Measurements from ENCODE around the gene C2orf16.

DNA sequence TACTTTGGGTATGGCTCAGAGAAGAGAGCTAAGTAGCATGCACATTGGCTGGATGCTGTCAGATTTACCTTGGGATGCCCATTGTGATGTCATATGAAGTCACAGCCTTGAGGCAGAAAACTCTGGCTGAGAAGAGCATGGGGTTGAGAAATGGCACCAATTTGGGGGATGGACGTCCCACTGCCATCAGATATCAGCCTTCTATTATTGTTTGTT is at the start of gene C2orf16:
Gene C2orf16, plus strand, starts transcription at position 110 of the 216 bp plus-strand sequence.
- RRBS: no CpG with 5 or more reads among the region's 1 CpG

DNA sequence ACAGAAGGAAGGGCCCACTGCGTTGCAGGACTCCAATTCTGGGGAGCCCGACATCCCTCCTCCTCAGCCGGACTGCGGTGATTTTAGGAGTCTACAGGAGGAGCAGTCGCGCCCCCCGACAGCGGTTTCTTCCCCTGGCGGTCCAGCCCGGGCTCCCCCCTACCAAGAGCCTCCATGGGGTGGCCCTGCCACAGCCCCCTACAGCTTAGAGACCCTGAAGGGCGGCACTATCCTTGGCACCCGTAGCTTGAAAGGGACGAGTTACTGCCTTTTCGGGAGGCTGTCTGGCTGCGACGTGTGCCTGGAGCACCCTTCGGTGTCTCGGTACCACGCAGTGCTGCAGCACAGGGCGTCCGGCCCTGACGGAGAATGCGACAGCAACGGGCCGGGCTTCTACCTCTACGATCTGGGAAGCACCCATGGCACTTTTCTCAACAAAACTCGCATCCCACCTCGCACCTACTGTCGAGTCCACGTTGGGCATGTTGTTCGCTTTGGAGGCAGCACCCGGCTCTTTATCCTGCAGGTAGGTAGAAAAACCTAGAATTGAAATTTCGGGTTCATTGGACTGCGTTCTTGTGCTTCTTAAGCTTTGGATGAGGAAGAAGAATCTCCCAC is 472 bp downstream of the SLC4A1AP start:
- RRBS: under 1% methylated on average over 7 of the region's 34 CpGs

- RRBS: no CpG with 5 or more reads among the region's 4 CpGs
Measured at GRCh38 chr2:27677476-27677951, 13.8 kb downstream of the SLC4A1AP start.

GRCh38 chr2:27682129-27682600 is 18.5 kb downstream of the SLC4A1AP start:
- RRBS: no CpG with 5 or more reads among the region's 2 CpGs

GRCh38 chr2:27736409-27737232 is 34.9 kb upstream of the MRPL33 start:
- RRBS: no CpG with 5 or more reads among the region's 11 CpGs

DNA sequence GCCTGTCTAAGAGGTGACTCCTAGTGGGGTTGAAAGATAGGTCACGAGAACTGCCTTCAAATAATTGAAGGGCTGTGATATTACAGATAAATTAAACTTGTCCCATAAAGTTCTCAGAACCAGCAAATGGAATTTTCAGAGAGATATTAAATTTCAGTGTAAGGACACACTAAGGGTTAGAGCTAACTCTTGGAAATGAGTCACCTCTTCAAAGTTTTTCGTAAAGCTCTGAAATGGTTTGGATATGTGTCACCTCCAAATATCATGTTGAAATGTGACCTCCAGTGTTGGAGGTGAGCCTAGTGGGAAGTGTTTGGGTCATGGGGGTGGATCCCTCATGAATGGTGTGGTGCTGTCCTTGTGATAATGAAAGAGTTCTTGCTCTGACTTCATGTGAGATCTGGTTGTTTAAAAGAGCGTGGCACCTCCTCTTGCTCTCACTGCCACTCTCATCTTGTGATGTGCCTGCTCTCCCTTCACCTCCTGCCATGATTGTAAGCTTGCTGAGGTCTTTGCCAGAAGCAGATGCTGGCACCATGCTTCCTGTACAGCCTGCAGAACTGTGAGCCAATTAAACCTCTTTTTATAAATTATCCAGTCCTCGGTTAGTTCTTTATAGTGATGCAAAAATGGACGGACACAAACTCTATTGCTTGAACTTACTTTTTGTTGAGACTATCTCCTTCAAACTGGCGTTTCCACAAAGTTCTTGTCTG is 87.4 kb downstream of the BABAM2 start:
- RRBS: no CpG with 5 or more reads among the region's 6 CpGs

DNA sequence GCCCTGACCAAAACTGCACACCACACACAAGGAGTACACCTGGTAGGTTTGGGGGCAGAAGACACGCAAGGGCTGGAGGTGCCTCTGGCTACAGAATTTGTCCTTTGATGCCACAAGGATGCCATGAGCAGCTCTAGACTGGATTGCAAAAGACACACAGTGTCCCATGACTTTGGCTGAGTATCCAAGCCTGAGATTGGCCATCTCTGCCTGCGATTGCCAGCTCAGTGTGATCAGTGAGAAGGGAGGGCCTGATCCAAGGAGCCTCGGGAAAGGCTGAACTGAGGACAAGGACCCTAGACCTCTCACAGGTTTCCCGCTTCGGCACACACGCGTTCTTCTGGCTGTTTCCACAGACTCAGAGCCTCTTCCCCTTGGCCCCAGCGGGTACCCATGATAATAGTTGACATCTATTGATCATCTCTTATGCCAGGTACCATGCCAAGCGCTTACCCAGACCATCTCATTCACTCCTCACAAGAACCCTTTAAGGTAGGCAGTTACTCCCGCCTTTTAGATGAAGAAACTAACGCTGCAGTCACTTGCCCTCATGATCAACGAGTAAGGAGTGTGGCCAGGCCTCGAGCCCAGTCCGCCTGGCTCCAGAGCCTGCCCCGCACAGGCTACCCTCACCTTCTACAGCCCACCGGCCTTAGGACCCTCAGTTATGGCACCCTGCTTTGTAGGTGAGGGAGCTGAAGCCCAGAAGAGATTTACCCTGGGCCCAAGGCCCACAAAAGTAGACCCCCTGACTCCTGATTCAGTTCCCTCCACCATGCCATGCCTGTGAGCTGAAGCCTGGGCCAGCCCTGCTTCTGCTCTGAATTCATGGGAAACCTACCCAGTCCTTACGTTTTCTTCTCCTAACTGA is 59.7 kb upstream of the FOSL2 start:
- RRBS: no CpG with 5 or more reads among the region's 17 CpGs

DNA sequence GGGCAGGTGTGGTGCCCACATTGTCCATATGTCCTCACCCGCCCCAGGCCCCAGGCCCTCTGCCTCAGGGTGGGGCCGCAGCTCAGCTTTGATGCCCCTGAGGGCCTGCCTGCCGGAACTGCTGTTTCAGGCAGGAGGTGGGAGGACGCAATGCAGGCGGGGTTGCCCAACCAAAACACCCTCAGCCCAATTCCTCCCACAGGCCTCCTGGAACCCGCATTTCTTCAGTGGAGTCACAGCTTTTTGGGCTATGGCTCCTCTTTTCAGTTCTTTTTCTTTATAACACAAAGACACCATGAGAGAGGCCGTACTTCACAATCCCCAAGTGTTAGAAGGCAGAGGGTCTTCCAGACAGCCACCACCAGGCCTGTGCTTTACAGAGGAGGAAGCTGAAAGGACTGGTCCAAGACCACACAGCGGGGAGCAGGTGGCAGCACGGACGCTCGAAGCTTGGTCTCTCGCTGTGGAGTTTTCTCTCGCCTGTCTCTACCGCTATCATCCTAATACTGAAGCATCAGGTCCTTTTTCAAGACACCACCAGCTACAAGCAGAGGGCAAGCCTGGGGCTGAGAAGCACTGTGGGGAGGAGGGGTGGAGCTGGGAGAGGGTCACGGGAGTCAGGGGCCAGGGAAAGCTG is 32.1 kb upstream of the FOSL2 start:
- RRBS: no CpG with 5 or more reads among the region's 15 CpGs

- RRBS: no CpG with 5 or more reads among the region's 9 CpGs
Measured at GRCh38 chr2:28423694-28424629, 31.3 kb downstream of the FOSL2 start.

- RRBS: no CpG with 5 or more reads among the region's 5 CpGs
Measured at GRCh38 chr2:28600218-28600812, 104.5 kb downstream of the PLB1 start.

DNA sequence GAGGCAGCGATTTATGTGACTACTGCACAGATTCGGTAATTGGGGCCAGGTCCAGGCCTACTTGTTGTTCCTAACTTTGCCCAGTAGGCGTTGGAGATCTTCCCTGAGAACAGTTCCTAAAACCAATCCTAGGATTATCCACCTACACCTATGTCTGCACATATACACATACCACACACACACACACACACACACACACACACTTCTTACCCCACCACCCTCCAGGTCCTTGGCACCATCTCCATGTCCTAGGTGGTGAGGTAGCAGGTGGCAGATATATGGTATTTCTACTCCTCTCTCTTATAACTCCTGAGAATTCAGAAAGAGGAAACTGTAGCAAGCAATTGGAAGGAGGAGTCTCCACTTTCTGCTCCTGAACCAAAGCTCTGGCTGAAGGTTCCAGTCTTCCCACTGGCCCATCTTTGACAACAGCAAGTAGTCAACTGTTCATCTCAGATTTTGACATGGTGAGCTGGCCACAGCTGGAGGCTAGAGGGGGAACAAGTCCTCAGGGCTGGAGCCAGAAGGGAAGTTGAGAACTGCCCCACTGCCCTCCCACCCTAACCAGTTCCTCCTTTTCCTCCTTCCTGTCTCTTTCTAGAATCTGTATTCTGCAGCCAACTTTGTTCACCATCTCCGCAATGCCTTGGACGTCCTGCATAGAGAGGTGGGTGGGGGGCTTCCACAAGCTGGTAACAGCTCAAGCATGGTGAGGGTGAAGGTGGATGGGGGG is 105.6 kb downstream of the PLB1 start:
- RRBS: no CpG with 5 or more reads among the region's 5 CpGs

- RRBS: no CpG with 5 or more reads among the region's 1 CpG
Measured at GRCh38 chr2:28603341-28603708, 107.5 kb downstream of the PLB1 start.

DNA sequence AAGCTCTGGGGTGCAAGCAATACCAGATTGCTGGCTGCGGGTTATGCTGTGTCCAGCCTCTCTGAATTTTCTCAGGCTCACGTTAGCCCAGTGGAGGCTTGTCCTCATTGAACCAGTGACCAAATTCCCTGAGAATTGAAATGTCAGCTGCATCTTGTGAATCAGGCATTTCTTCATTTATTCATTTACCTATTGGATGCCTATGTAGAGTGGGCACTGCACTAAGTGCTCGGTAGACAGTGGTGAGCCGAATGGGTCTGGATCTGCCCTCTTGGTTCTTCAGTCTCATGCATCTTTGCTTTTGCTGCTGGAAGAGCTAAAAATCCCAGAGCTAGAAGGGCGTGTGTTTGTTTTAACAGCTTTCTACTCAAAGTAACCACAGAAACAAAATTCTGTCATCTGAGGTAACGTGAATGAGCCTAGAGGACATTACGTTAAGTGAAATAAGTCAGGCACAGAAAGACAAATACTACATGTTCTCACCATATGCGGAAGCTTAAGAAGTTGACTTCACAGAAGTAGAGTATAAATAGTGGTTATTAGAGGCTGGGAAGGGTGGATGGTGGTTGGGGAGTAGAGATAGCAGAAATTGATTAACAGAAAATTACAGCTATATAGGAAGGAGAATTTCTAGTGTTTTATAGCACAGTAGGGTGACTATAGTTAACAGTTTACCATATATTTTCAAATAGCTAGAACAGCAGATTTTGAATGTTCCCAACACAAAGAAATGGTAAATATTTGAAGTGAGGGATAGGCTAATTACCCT is 119.8 kb downstream of the PLB1 start:
- RRBS: no CpG with 5 or more reads among the region's 8 CpGs

DNA sequence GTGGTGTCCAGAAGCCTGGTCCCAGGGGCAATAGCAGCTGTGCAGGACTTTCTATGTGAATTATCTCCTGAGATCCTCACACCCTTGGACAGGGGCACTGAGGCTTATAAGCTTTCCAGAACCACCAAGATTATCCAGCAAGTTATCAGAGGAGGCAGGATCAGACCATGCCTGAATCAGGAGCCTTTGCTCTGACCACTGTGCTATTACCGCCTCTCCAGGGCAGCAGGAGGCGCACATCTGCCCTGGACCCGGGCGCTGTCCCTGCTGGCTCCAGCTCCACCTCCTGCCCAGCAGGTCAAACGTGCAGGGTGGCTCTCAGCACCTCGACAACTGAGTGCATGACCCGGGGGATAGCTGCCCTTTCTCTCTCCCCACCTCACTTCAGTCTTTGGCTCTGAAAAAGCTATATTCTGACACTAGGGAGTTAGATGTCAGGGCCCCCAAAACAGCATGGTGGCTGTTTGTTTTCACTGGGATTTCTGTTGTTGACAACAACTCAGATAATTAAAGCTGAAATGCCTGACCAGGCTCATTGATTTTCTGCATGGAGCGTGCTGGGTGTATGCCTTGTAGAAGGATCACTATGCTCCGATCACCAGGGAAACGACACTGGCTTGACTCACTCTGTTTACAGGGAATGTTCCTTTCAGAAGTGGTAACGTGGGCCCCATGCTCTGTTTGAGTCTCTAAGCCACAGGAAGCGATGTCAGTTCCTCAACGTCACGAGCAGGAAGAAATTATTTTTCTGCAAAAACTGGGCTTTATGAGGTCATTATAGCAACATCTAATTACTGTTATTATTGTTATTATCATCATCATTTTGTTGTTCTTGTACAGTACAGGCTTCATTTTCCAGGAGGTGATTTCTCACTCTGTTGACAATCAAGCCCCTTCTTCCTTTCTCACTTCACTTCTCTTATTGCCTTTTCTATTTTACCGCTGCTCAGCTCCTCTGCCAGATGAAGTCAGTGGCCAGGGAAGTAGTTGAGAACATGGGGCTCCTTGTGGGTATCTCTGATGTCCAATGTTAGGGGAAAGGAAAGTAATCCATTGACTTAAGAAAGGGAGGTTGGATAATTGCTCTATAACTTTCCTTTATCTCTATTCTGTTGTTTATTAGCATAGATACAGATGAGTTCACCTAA is 125.6 kb downstream of the PLB1 start:
- RRBS: 10% methylated on average over 4 of the region's 15 CpGs

GRCh38 chr2:28624677-28625824 is 126.6 kb upstream of the PPP1CB start:
- RRBS: no CpG with 5 or more reads among the region's 22 CpGs

DNA sequence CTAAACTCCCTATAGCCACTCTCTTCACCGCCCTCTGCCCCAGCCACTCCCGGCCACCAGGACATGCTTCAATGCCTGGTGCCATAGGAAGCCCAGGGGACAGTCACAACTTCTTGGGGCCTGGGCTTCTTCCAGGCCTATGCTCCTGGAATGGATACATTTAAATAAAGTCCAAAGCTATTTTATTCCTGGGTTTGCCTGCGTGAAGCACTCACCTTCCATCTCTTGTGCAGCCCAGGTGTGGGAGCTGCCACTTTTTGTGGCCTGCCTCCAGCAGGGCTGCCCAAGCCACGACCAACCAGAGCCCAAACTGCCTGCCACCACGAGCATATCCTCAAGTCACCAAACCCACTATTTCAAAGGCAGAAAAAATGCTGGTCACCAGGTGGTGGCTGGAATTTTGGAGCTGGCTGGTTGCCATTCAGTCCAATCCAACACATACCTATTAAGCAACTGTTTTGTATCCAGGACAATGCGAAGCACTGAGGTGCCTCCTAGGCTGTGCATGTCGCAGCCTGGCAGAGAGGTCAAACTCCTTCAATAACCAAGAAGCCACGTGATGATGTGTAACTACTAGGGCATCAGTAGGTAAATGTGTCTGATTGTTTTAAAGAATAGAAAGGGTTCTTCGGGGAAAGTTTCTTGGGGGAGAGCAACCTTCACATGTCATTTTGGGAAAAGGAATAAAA is 108.4 kb upstream of the PPP1CB start:
- RRBS: 90% methylated on average over 2 of the region's 9 CpGs

GRCh38 chr2:28750091-28750454 is 1.6 kb upstream of the PPP1CB start:
- RRBS: no CpG with 5 or more reads among the region's 4 CpGs

- RRBS: no CpG with 5 or more reads among the region's 4 CpGs
Measured at GRCh38 chr2:28755395-28756110, 3.9 kb downstream of the PPP1CB start.

- RRBS: no CpG with 5 or more reads among the region's 3 CpGs
Measured at GRCh38 chr2:28767947-28769121, 16.7 kb downstream of the PPP1CB start.

- RRBS: no CpG with 5 or more reads among the region's 11 CpGs
Measured at GRCh38 chr2:28860574-28861300, 9.4 kb downstream of the TRMT61B start.